HT1080 (cell line): ENCODE measurements around the genes CLVS2, RSPO3 and C6orf58.

DNA sequence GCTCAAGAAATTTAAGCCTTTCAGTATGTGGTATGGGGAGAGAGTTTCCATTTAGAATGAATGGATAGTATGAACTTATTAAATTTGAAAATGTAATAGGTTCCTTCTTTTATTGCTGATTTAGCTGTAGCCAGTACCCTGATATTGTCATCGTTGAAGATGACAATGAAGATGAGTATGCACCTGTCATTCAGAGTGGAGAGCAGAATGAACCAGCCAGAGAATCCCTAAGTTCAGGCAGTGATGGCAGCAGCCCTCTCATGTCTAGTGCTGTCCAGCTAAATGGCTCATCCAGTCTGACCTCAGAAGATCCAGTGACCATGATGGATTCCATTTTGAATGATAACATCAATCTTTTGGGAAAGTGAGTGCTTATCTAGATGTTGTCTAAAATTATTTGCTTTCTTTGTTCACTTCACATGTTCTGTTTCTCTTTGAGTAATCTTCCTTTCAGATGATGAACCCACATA, 23.2 kb downstream of the HSF2 start:
RAMPAGE:
- cytosol, long total RNA, result no peak
- long total RNA, result no peak
- nucleus, long total RNA, result no peak

RAMPAGE:
- cytosol, long total RNA, result no peak
- long total RNA, result no peak
- nucleus, long total RNA, result no peak
These were observed 506 bp upstream of the SMPDL3A start for GRCh38 chr6:122788613-122788890.

GRCh38 chr6:122995681-122996910, at the start of gene CLVS2:
Gene CLVS2, plus strand, starts transcription at chr6:122996235.
RAMPAGE:
- cytosol, long total RNA, result no peak
- long total RNA, result no peak
- nucleus, long total RNA, result no peak

DNA sequence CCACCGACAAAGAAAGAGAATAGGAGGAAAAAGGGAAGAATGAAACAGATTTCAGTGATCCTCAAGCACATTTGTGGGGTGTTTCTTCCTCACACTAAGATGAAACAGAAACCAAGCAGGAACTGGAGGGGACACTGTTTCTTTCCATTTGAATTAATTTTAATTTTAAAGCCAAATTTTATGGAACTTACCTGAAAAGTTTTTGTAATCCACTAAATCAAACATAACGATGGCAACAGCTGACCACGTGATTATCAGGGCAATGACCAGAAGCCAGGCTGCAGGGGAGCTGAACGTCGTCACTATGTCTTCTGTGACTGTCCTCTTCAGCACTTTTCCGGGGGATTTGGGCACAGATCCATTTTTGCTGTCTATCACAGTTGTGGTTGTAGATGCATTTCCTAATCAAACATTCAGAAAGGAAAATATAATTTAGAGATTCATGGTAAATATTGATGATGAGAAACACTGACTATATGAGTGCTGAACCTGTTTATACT, 66.0 kb downstream of the TRDN start:
RAMPAGE:
- cytosol, long total RNA, result no peak
- long total RNA, result no peak
- nucleus, long total RNA, result no peak

DNA sequence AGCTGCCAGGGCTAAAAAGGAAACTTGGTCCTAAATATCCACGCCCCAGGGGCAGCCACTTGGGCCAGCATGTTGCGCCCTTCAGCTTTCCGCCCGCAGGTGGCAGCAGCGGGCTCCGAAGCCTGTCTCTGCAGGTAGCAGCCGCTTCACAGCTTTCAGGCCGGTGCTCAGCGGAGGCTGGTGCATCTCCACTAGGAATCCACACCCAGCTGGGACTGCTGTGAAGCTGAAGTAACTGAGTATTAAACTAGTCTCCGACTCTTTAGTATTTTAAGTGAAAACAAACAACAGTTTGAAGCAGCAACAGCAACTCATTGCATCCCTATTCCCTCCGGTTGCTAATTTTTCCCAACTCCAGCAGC, 1.0 kb upstream of the NKAIN2 start:
RAMPAGE:
- cytosol, long total RNA, result no peak
- long total RNA, result no peak
- nucleus, long total RNA, result no peak

DNA sequence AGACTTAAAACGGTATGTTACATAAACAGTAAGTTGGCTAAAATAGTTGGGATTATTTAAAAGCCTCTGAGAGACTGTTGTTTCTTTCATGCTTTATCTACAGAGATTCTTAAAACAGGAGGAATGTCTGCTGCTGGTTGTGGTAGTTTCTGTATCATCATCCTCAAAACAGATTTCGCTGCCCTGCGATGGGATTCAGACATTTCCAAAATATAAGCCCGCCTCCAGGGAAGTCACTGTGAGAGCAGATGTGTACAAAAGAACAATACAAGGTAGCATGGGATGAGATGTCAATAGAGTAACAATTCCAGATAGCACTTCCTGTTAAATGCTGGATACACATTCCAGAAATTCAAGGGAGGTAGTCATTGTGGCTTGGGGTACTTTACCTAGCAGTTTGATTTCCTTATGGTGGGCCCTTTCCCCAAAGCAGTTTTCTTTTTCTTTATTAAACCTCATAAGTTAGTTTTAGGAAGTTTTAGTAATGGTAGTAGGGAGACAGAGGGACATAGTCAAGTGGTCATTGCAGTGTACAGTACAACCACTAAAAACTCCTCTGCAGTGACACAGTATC, 2.5 kb downstream of the RNF217 start:
RAMPAGE:
- cytosol, long total RNA, result no peak
- long total RNA, result no peak
- nucleus, long total RNA, result no peak

GRCh38 chr6:125214057-125214371, 60.4 kb downstream of the TPD52L1 start:
RAMPAGE:
- cytosol, long total RNA, result no peak
- long total RNA, result no peak
- nucleus, long total RNA, result no peak

GRCh38 chr6:125444570-125445437, 143.0 kb upstream of the HDDC2 start:
RAMPAGE:
- cytosol, long total RNA, result no peak
- long total RNA, result no peak
- nucleus, long total RNA, result no peak

DNA sequence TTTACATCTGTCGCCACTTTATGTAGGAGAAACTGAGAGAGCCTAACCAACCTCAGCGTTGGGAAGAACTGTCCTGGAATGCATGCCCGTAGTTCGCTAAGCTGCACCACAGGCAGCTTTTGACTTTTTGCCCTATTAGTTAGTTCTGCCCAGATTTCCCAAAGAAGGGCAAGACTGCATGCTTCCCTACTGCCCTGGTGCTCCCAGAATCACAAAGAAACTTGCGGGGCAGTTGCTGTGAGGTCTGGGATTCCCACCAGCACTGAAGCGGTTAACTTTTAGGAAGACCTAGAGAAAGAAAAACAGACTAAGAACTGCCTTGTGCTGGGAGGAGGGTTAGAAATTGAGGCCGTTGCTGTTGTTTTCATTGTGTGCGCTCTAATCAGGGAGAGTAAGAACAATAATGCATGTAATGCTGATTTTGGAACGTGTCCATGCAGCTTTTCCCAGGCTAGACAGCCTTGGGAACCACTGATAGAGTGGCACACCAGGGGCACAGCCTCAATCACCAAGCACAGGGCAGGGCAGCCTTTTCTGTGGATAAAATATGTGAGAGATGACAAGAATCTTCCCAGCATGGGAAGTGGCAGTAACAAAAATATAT, 137.8 kb upstream of the HEY2 start:
RAMPAGE:
- cytosol, long total RNA, result no peak
- long total RNA, result no peak
- nucleus, long total RNA, result no peak

DNA sequence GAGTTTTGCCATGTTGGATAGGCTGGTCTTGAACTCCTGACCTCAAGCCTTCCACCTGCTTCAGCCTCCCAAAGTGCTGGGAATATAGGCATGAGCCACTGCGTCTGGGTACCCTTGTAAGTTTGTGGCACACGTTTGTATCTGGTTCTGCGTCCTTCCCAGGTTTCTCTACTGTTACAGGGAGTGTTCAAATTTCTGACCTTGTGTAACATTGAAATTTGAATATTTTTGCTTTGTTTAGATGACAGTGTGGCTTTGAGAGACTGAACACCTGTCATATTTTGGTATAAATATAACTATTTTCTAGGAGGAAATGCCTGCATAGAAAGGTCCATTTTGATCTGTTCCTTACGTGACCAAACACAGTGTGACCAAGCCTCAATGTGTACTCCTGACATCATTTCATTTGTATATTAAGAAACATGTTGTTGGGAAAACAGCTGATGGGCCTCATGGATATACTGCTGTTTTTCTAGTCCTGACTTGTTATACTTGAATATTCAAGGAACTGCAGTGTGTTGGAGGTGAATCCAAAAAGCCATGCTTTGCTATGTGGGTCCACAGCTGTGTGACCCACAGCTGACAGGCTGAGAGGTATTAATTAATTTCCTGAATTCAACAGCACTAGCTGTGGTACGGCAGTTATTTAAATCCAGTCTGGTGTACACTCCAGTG, 18.8 kb downstream of the NCOA7 start:
RAMPAGE:
- cytosol, long total RNA, result no peak
- long total RNA, result no peak
- nucleus, long total RNA, result no peak

RAMPAGE:
- cytosol, long total RNA, result no peak
- long total RNA, result no peak
- nucleus, long total RNA, result no peak
These were observed 64.8 kb downstream of the TRMT11 start for GRCh38 chr6:126050985-126051740.

GRCh38 chr6:126170507-126170960, 169.4 kb upstream of the CENPW start:
RAMPAGE:
- cytosol, long total RNA, result no peak
- long total RNA, result no peak
- nucleus, long total RNA, result no peak

GRCh38 chr6:127118544-127119541, at the start of gene RSPO3:
Gene RSPO3, plus strand, starts transcription at chr6:127118671.
RAMPAGE:
- cytosol, long total RNA, result no peak
- long total RNA, result no peak
- nucleus, long total RNA, result no peak

DNA sequence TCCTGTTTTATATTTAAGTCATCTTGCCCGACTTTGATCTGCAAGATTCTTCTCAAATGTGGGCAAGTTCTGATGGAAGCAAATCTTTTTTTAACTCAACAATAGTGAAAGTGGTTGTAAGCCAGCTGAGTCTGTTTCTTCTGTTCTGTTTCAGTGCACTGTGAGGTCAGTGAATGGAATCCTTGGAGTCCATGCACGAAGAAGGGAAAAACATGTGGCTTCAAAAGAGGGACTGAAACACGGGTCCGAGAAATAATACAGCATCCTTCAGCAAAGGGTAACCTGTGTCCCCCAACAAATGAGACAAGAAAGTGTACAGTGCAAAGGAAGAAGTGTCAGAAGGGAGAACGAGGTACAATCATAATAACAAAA, 36.6 kb downstream of the RSPO3 start:
RAMPAGE:
- cytosol, long total RNA, result no peak
- long total RNA, result no peak
- nucleus, long total RNA, result no peak

DNA sequence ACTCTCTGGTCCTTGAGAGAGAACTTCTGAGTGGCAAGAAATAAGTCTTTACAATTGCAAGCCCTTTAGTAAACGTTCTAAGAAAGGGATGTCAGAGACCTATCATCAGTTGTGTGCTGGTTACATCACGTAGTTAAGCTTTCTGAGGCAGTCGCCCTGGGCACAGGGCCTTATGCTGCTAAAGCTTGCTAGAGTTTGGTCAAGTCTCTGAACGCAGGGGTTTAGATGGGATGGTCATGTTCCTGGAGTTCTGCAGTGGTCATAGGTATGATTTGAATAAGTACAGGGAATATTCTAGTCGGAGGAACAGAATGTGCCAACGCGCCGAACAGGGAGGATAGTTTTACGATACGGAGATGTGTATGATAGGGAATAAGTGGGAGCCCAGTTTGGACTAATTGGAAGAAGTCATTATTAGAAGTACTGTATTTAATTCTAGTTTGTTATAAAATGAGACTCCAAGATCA, 1.0 kb upstream of the ECHDC1 start:
RAMPAGE:
- cytosol, long total RNA, result no peak
- long total RNA, result no peak
- nucleus, long total RNA, result no peak

DNA sequence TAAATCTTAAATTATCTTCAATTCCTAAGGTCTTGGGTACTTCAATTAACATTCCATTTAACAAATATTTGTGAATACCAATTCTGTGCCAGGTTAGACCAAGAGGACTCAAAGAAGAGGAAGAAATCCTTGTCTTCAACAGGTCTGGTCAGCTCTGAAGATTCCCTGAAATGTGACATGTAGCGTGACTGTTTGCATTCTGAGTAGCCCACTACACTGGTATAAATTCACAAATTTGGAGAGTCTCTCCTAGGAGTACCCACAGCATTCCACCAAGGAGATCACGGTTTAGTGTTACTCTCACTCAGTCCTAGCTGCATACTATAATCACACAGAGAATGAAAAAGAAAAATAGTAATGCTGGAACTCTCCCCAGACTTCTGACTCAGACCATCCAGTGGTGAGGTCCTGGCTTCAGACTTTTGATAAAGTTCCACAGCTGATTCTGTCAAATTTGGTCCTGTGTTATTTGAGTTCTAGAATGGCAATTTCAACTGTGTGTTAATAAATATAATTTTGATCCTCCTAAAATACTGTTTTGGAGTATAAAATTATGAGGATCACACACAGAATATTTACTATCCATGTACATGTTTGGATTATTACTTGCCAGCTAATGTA, 4.9 kb upstream of the KIAA0408 start:
RAMPAGE:
- cytosol, long total RNA, result no peak
- long total RNA, result no peak
- nucleus, long total RNA, result no peak

RAMPAGE:
- cytosol, long total RNA, result no peak
- long total RNA, result no peak
- nucleus, long total RNA, result no peak
These were observed 58.0 kb upstream of the C6orf58 start for GRCh38 chr6:127518544-127519756.

DNA sequence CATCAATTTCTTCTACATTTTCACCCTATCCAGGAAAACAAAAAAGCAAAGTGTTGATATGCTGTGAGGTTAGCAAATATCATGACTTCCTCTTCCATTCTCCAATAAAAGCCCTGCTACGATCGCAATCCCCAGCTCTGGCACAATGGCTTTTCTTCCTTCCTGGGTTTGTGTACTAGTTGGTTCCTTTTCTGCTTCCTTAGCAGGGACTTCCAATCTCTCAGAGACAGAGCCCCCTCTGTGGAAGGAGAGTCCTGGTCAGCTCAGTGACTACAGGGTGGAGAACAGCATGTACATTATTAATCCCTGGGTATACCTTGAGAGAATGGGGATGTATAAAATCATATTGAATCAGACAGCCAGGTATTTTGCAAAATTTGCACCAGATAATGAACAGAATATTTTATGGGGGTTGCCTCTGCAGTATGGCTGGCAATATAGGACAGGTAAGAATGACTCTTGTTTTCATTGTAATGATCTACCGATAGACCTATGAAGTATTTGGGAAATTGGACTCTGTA, at the start of gene C6orf58:
Gene C6orf58, plus strand, starts transcription at position 134 of the 521 bp plus-strand sequence.
RAMPAGE:
- cytosol, long total RNA, result no peak
- long total RNA, result no peak
- nucleus, long total RNA, result no peak

GRCh38 chr6:127918490-127919153, 17.8 kb upstream of the THEMIS start:
RAMPAGE:
- cytosol, long total RNA, result no peak
- long total RNA, result no peak
- nucleus, long total RNA, result no peak

RAMPAGE:
- cytosol, long total RNA, result no peak
- long total RNA, result no peak
- nucleus, long total RNA, result no peak
These were observed 289.9 kb downstream of the PTPRK start for GRCh38 chr6:128230593-128230866.